T-cell (primary cell): ENCODE results near the gene B3GALT5.

DNA sequence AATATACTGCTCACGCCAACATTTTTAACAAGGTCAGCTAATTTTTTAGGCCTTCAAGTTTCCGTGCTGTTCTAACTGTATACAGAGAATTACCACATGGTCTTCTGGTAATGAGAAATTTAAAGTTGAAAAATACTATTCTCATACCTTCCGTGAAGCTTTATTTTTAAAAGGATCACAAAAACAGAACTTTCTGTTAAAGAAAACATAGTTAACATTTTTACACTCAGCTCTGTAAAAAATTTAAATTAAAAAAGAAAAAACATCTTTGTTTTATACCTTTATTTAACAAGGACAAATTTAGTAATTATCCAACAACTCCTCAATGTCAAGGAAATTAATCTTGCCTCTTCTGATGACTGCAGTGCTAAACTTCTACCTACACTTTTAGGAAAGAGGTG lies 1.8 kb downstream of the HMGN1 start:
- PRO-cap, 7 experiments = no peak in any of the 7 experiments

GRCh38 chr21:39380645-39381578 lies 786 bp downstream of the GET1 start:
- PRO-cap, 7 experiments = no peak in any of the 7 experiments

GRCh38 chr21:39386271-39386717 lies 6.2 kb downstream of the GET1 start:
- PRO-cap, 7 experiments = no peak in any of the 7 experiments

DNA sequence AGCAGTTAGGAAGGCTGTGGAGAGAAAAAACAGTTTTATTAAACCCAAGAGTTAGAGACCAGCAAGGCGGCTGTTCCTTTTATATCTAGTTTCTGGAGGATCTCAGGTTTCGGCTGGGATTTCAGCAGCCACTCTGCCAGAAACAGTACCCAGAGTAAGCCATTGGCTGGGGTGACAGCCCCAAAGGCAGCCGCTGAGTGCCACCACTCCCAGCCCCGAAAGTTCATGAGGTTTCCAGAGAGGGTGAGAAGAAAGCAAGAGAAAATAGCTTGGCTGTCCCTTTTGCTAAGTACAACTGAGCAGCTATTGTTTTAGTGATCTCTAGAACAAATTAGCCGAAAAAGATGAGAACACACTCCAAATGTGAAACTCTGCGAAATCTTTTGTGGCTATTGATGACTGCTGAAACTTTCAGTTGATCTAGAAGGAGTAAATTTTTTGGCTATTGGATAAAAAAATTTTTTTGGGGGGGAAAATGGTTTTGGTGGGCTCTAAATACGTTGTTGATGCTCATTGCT lies 1.2 kb downstream of the SH3BGR start:
- PRO-cap, 7 experiments = no peak in any of the 7 experiments

- PRO-cap, 7 experiments = no peak in any of the 7 experiments
Observed at GRCh38 chr21:39612376-39613533, at the start of gene B3GALT5. Gene B3GALT5, plus strand, starts transcription at chr21:39612940.

- PRO-cap, 7 experiments = no peak in any of the 7 experiments
Observed at GRCh38 chr21:39642244-39642682, 29.5 kb downstream of the B3GALT5 start.

- PRO-cap, 7 experiments = no peak in any of the 7 experiments
Observed at GRCh38 chr21:39651193-39651726, 38.5 kb downstream of the B3GALT5 start.

DNA sequence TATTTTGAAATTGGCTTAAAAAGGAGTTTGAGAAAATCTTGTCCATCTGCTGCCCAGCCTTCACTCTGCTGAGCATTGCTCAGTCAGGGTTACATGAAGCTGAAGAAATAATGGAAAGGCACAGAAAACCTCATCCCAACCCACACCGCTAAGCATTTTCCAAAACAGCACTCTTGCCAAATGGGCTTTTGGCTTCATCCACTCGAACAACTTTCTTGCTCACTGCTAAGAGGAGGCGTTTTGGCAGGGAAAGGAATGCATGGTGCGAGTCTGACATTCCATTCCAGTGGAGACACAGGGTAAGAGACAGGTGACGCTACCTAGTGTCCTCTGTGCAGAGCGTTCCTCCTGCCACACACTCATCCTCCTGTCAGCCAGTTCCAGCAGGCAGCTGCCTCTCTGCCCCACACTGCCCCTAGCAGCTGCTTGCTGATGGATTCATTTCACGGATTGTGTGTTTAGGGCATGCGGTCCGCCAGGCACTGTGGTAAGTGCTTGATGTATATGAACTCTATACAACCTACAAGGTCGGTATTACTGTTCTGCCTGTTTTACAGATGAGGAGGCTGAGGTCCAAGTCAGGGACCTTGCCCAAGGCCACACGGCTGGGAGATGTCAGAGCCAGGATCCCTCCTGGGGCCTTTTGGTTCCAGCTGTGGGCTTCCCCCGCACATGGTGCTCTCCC lies 25.8 kb upstream of the BACE2 start:
- PRO-cap, 7 experiments = no peak in any of the 7 experiments

DNA sequence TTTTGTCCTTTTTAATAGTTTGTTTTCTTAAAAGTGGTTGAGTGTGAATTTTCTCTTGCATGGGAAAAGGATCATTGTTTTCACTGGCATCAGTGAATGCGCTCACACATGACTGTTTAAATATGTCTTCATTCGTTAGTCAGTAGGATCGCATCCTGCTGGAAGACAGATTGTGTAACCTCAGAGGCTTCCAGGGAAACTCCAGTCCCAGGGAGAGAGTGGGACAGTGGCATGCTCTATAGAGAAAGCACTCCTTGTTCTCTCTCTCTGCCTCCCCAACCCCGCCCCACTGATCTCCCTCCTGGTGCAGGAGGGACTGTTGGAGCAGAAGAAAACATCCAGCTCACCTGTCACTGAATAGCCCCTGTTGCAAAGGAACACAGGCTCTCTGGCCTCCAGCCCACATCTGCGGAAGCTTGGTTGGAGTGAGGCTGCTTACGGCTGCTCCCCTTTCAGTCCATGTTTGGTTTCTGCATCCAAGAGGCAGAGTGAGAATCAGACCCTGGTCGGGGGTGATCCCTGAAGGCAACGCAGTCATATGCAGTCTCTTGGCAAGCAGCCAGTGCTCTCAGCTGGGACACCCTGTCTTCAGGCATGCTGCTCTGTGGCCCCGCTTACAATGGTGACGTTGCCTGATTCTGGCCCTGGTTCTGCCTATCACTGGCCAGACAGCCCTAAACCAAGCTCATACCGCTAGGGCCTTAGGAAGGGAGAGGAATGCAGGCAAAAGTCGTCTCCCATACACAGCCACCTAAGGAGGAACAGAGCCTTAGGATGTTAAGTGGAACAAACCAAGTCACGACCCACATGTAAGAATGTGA lies 39.6 kb downstream of the BACE2 start:
- PRO-cap, 7 experiments = no peak in any of the 7 experiments

- PRO-cap, 7 experiments = no peak in any of the 7 experiments
Observed at GRCh38 chr21:41222591-41222950, 54.6 kb downstream of the BACE2 start.

DNA sequence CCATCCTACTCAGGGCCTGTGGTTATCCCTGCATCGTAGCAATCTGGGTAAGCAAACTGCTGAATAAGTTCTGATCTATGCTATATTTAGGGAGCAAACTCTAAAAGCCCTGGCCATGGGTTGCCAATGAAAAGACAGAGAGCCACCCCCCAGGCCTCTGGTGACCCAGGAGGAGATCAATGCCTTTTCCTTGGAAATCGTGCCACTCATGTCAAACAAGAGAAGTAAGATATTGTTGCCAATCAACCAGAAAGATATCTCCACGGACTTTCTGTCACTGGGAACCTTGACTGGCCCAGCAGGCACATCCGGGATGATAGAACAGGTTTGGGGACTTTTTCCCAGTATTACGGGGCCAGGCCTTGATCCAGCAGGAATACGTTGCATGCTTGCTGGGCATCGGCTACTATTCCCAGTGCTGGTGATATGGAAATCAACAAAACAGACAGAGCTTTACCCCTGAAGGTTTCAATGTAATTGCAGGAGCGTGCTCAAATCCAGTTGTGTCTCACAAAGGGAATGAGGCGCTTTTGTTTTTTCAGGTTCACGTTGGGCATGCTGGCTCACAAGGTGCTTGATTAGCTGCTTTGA lies 5.5 kb downstream of the FAM3B start:
- PRO-cap, 7 experiments = no peak in any of the 7 experiments

GRCh38 chr21:41322708-41323204 lies 6.2 kb downstream of the FAM3B start:
- PRO-cap, 7 experiments = no peak in any of the 7 experiments

DNA sequence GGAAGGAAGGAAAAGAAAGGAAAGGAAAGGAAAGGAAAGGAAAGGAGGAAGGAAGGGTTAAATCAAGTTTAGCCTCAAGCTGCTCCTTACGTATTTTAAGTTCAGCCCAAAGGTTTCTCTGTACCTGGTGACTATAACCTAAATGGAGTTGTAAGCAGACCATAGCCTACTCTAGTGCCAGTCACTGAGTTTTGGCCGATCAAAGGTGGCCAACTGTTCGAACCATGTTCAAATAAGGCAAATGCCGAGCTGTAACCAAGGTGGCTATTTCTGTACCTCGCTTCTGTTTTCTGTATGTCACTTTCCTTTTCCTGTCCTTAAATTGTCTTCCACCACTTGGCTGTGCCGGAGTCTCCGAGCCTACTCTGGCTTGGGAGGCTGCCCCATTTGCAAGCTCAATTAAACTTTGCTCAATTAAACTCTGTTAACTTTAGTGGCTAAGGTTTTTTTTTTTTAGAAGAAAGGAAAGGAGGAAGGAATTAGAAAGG lies 38.0 kb upstream of the TMPRSS2 start:
- PRO-cap, 7 experiments = no peak in any of the 7 experiments

- PRO-cap, 7 experiments = no peak in any of the 7 experiments
Observed at GRCh38 chr21:41561966-41562757, 54.2 kb upstream of the TMPRSS2 start.

DNA sequence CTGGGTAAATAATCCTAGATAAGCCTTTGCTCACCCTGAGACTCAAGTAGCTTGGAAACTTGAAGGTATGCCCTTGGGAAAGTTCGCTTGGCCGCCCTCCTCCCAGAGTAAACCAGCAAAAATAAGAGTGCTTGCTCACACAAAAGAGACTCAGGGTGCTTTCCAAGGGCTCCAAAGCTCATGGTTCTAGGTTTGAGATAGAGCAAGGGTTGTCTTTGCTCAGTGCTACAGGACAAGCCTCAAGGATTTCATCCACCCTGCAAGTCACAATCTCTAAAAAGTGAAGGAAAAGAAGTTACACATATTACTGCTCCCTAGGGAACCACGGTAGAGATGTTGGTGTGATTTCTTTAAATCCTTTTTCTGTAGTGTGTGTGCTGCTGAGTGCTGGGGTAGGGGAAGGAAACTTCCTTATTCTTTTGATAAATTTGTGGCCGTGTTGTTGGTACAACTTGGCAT lies 86.0 kb upstream of the TMPRSS2 start:
- PRO-cap, 7 experiments = no peak in any of the 7 experiments

DNA sequence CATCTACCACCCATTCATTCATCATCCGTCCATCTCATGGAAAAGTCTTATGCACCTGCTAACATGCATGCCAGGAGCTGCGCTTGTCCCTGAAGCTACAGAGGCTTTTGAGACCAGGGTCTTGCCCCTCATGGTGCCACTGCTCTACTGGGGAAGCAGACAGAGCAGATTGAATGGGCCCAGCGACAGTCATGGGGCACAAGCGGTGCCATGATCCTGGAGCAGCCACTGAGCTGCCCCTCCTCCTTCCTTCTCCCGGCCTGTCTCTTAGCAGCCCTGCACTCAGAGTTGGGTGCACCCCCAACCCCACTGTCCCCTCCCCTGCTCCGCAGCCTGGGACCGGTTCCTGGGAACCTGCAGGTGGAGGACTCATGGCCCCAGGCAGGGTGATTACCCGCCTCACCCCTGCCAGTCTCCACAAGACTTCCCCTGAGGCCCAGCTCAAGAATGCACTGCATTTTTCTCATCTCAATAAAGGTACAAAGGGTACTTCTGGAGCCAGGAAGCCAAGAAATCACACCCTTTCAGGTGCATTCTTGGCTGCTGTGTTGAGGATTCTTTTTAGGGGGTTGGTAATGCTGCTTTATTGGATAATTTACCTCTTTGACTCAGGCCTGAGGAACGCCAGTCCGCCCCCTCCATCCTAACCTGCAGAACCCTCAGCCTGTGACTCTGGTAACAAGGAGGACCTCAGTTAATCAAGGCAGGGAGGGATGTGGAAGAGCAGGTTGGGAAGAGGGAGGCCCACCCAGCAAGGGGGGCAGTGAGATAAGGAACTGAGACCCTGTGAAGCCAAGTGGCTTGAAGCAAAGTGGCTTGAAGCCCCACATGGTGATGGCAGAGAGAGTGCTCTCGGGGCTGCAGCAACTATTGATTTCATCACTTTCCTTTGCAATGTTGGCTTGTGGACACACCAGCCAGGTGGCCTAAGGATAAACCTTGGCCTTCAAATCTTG lies 126.3 kb upstream of the TMPRSS2 start:
- PRO-cap, 7 experiments = no peak in any of the 7 experiments

DNA sequence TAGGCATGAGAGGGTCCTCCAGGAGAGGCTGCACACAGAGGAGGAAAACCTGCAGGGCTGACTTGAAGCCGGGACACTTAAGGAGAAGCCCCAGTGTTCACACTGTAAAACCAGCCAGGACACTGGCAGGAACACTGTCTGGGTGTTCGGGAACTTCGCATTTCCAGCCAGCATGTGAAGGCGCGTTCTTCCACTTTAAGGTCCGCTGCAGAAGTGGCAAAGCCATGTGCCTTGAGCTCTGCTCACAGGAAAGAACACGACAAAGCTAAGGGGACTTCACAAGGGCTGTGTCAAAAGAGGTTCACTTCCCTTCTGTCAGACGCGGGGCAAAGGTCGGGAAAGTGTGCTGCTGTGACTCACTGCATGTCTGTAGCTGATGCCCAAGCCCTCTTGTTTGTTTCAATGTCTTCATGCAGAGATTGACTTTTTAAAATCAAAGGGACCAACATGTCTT lies 102.8 kb downstream of the RIPK4 start:
- PRO-cap, 7 experiments = no peak in any of the 7 experiments

- PRO-cap, 7 experiments = no peak in any of the 7 experiments
Observed at GRCh38 chr21:41678198-41678827, 88.5 kb downstream of the RIPK4 start.

GRCh38 chr21:41761074-41761688 lies 5.7 kb downstream of the RIPK4 start:
- PRO-cap, 7 experiments = no peak in any of the 7 experiments

DNA sequence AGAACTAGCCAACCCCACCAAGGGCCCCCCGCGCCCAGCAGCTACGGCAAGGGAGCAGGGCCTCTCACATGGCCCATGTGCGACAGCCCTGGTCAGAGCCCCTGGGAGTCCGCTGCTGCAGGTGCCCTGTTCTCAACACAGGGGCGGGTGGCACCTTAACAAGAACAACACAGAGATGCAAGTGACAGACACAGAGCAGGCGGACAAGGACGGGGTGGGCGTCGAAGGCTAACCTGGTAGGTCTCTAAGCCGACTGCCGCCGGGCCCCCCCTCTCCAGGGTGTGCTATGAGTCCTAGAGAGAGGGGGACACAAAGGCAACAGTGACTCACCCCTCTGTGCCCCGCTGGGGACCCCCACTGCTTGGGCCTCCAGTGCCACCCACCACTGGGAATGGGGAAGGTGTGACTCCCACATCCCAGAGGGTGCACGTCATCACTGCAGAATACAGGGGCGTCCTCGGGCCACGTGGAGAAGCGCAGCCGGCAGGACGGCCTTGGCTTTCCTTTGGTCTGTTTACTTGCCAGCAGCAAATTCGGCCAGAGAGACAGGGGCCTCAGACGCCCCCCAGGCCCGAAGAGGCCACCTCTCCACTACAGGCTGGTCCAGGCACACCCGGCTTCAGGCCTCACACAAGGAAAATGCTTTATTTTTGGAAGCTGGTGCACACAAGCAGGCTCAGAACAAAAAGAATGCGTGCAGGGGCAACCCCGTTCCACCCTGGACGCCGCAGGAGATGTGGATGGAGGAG lies 44.7 kb downstream of the PRDM15 start:
- PRO-cap, 7 experiments = no peak in any of the 7 experiments